Testis (tissue), 5 donors: ENCODE results near the genes CACNG6 and MBOAT7.

GRCh38 chr19:52936975-52937745 lies 13.9 kb upstream of the ZNF888 start:
- PRO-cap, 3 experiments, result no peak in any of the 3 experiments
- RAMPAGE, long total RNA, 2 experiments, result no peak in any of the 2 experiments
- RRBS, result no CpG with 5 or more reads among the region's 10 CpGs

DNA sequence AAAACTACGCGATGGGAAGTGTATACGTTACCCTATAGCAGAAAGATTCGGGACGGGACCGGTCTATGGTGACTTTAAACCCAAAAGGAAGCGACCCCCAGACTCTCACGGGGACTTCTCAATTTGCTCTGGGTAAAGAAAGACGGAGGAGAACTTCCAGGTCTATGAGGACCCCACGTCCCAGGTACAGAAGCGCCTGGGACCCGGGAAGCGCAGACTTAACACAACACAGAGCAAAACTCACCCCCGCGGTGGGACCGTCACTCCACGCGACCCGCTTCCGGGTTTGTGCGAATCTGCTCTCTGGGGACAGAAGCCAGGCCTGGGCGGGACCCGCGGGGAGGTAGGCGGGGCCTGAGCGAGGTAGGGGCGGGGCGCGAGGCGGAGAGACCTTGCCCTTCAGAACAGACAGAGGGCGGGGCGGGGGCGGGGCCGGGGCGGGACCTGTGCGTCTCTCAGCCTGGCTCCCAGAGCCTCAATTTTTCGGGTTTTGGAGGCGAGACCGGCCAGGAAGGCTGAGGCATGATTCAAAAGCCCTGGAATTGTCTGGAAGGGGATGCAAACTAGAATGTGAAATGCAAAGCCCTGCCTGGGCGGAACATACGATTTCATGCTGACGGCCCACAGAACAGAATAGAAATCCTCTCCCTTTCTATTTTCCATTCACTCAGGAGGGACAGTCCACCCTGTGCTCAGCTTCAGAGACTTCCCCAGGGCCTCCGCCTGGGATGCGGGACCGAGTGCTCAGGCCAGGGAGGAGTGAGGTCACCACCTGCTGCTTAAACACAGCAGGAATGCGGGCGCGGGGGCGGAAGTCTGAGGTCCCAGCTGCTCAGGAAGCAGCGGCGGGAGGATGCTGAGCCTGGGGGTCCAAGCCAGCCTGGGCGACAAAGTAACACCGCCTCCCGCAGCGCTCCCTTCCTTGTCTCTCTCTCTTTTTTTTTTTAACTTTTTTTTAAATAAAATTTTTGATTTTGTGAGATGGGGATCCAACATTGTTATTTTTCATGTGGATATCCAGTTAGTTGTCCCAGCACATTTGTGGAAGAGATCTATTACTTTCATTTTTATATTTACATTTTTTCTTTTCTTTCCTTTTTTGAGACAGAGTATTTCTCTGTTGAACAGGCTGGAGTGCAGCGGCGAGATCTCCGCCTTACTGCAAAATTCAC lies 19.5 kb upstream of the ZNF888 start:
- PRO-cap, 3 experiments, result peak in 3 of 3 experiments; most common plus-strand start position 662 of the sequence (in 3); most common minus-strand start position 288 of the sequence (in 3)
- RAMPAGE, long total RNA, 2 experiments, result no peak in any of the 2 experiments
- RRBS, result 1% methylated on average over 12 of the region's 58 CpGs

- PRO-cap, 3 experiments, result no peak in any of the 3 experiments
- RAMPAGE, long total RNA, 2 experiments, result no peak in any of the 2 experiments
- RRBS, result no CpG with 5 or more reads among the region's 10 CpGs
Observed at GRCh38 chr19:53007196-53007846, 6.4 kb upstream of the ERVV-1 start.

- PRO-cap, 3 experiments, result no peak in any of the 3 experiments
- RAMPAGE, long total RNA, 2 experiments, result no peak in any of the 2 experiments
- RRBS, result no CpG with 5 or more reads among the region's 10 CpGs
Observed at GRCh38 chr19:53468655-53469283, 1.2 kb downstream of the ZNF813 start.

GRCh38 chr19:53545792-53546303 lies 7.9 kb downstream of the ZNF331 start:
- PRO-cap, 3 experiments, result no peak in any of the 3 experiments
- RAMPAGE, long total RNA, 2 experiments, result no peak in any of the 2 experiments
- RRBS, result no CpG with 5 or more reads among the region's 13 CpGs

GRCh38 chr19:53781386-53781802 lies 42.7 kb downstream of the NLRP12 start:
- PRO-cap, 3 experiments, result peak in 1 of 3 experiments; most common minus-strand start chr19:53781612 (in 1)
- RAMPAGE, long total RNA, 2 experiments, result no peak in any of the 2 experiments
- RRBS, result no CpG with 5 or more reads among the region's 7 CpGs

GRCh38 chr19:53874141-53875086 lies 6.7 kb downstream of the MYADM start:
- PRO-cap, 3 experiments, result no peak in any of the 3 experiments
- RAMPAGE, long total RNA, 2 experiments, result no peak in any of the 2 experiments
- RRBS, result no CpG with 5 or more reads among the region's 29 CpGs

GRCh38 chr19:53879016-53880242 lies 2.6 kb upstream of the PRKCG start:
- PRO-cap, 3 experiments, result peak in 3 of 3 experiments; most common plus-strand start chr19:53879631 (in 3); most common minus-strand start chr19:53879424 (in 2)
- RAMPAGE, long total RNA, 2 experiments, result start-site peak on the plus strand in 2 of 2 experiments, at chr19:53879553-53880195 at its widest, 7 to 136 reads per replicate; start-site peak on the minus strand in 1 of 2 experiments, at chr19:53879414-53879456 at its widest, 13 reads per replicate
- RRBS, result 1% methylated on average over 19 of the region's 58 CpGs

- PRO-cap, 3 experiments, result peak in 3 of 3 experiments; most common plus-strand start chr19:53991374 (in 2); most common minus-strand start chr19:53991467 (in 1)
- RAMPAGE, long total RNA, 2 experiments, result no peak in any of the 2 experiments
- RRBS, result 4% methylated on average over 20 of the region's 66 CpGs
Observed at GRCh38 chr19:53990973-53992108, at the start of gene CACNG6. CACNG6 (plus strand) TSS chr19:53991637.

- PRO-cap, 3 experiments, result no peak in any of the 3 experiments
- RAMPAGE, long total RNA, 2 experiments, result no peak in any of the 2 experiments
- RRBS, result no CpG with 5 or more reads among the region's 5 CpGs
Observed at GRCh38 chr19:54035828-54036254, 27.9 kb downstream of the VSTM1 start.

DNA sequence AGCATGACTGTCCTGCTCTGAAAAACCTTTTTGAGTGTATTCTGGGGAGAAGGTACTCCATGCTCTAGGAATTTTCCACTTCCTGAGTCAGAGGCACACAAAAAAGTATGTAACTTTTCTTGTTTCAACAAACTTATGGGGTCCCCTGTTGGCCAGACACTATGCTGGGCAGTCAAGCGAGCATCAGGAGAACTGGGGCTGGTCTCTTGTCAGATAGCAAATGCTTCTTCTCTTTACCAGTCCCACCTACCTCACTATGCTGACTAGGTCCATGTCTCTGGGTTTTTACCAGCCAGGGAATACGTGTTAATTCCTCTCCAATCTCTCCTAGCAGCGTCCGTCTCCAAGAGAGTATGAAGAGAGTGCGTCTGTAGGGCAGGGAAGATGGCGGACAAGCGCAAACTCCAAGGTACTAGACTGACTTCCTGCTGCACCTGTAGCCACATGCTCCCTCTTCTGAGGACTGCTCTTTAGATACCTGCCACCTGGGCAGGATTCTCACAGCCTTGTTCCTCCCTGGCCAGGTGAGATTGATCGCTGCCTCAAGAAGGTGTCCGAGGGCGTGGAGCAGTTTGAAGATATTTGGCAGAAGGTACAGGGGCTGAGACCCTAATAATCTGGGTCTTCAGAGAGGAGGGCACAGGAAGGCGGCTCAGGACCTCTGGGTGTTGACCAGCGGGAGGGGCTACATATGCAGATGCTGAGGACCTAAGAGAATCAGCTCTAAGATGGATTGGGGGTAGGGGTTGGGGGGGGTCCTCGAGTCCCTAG lies 5.2 kb downstream of the CNOT3 start:
- PRO-cap, 3 experiments, result no peak in any of the 3 experiments
- RAMPAGE, long total RNA, 2 experiments, result no peak in any of the 2 experiments
- RRBS, result no CpG with 5 or more reads among the region's 13 CpGs

GRCh38 chr19:54189486-54190044 lies at the start of gene MBOAT7:
MBOAT7 (minus strand) TSS chr19:54189580.
- PRO-cap, 3 experiments, result peak in 3 of 3 experiments; most common plus-strand start chr19:54189974 (in 1); most common minus-strand start chr19:54189563 (in 2)
- RAMPAGE, long total RNA, 2 experiments, result start-site peak on the plus strand in 1 of 2 experiments, at chr19:54189896-54189993 at its widest, 23 reads per replicate
- RRBS, result no CpG with 5 or more reads among the region's 45 CpGs

DNA sequence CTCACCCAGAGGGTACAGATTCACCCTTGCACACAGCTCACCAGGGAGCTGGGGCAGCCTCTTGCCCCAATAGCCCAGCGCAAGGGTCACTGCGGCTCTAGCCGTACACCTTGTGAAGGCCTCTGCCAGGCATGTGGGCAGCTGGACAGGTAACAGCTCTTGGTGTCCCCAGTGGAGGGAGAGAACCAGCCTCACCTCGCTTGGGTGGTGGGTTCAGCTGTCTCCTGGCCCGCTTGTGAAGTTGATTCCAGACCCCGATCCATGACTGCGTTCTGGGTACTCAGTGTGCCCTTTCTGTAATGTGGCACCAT lies 5.9 kb downstream of the RPS9 start:
- PRO-cap, 3 experiments, result no peak in any of the 3 experiments
- RAMPAGE, long total RNA, 2 experiments, result no peak in any of the 2 experiments
- RRBS, result no CpG with 5 or more reads among the region's 7 CpGs

DNA sequence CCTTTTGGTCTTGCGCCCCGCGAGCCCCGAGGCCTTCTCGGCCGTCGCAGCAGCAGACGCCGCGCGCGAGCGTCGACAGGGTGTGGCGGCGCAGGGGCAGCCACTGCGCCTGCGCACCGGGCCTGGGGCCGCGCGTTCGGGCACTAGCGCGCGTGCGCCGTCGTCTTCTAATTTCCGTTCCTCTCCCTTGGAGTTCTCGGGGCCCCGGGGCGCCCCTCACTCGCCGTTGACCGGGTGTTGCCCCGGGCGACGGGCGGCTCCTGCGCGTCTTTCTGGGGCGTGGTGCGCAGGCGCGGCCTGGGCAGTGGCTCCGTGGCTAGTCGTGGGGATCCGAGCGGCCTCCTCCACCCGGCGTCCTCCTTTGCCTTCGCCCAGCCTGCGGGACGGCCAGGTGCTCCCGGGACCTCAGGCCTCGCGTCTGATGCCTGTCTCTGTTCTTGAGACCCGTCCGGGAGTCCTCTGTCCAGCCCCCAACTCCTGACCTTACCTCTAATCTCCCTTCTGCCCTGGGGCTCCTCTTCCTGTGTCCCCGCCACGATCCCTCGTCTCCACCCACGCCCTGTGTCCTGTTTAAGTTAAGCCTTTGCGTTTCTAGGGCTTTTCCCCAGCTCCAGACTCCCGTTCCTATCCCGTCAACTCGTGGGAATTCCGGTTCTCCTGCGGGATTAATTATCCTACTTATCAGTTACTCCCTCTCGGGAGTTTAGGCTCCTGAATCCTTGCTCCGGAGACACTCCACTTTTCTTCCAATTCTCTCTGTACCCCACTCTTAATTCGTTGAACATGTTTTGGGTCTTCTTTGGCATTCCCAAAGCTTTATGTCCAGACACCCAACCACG lies 574 bp downstream of the LENG8 start:
- PRO-cap, 3 experiments, result peak in 3 of 3 experiments; most common plus-strand start position 313 of the sequence (in 3); most common minus-strand start position 77 of the sequence (in 3)
- RAMPAGE, long total RNA, 2 experiments, result start-site peak on the plus strand in 2 of 2 experiments, centred at positions 209 to 217 of the sequence, 587 to 804 reads per replicate
- RRBS, result under 1% methylated on average over 30 of the region's 74 CpGs

GRCh38 chr19:54627877-54628281 lies 2.4 kb upstream of the LILRB1 start:
- PRO-cap, 3 experiments, result no peak in any of the 3 experiments
- RAMPAGE, long total RNA, 2 experiments, result no peak in any of the 2 experiments
- RRBS, result no CpG with 5 or more reads among the region's 5 CpGs

GRCh38 chr19:54877028-54877921 lies 3.2 kb downstream of the FCAR start:
- PRO-cap, 3 experiments, result no peak in any of the 3 experiments
- RAMPAGE, long total RNA, 2 experiments, result no peak in any of the 2 experiments
- RRBS, result no CpG with 5 or more reads among the region's 5 CpGs

- PRO-cap, 3 experiments, result no peak in any of the 3 experiments
- RAMPAGE, long total RNA, 2 experiments, result no peak in any of the 2 experiments
- RRBS, result no CpG with 5 or more reads among the region's 10 CpGs
Observed at GRCh38 chr19:54878125-54878905, 4.3 kb downstream of the FCAR start.

DNA sequence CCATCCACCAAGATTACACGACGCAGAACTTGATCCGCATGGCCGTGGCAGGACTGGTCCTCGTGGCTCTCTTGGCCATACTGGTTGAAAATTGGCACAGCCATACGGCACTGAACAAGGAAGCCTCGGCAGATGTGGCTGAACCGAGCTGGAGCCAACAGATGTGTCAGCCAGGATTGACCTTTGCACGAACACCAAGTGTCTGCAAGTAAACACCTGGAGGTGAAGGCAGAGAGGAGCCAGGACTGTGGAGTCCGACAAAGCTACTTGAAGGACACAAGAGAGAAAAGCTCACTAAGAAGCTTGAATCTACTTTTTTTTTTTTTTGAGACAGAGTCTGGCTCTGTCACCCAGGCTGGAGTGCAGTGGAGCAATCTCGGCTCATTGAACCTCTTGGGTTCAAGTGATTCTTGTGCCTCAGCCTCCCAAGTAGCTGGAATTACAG lies 15.6 kb downstream of the FCAR start:
- PRO-cap, 3 experiments, result no peak in any of the 3 experiments
- RAMPAGE, long total RNA, 2 experiments, result no peak in any of the 2 experiments
- RRBS, result no CpG with 5 or more reads among the region's 11 CpGs

DNA sequence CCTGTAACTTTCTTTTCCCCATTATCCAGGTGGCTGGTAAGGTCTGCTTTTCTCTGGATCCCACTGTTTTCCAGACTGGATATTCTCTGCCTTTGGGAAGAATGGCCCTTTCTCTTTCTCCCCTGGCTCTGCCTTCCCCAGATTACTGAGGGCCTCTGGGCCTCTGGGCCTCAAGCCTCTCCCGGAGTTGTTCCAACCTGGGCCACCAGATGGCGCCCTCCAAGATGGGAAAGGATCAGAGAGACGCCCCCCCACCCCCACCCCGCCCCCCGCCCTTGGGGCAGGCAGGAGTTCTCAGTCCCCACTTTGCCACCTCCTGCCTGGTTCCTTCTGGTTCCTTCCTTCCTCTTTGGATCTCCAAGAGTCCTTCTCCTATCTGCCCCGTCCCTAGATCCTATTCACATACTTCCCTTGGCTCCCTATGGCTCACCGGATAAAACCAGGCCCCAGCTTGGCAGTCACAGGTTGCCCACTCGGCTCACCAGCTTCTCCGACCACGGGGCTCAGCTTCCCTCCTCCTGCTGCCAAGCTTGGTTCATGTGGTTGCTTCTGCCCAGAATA lies 13.0 kb downstream of the EPS8L1 start:
- PRO-cap, 3 experiments, result no peak in any of the 3 experiments
- RAMPAGE, long total RNA, 2 experiments, result no peak in any of the 2 experiments
- RRBS, result no CpG with 5 or more reads among the region's 10 CpGs

GRCh38 chr19:55092665-55093259 lies 17.1 kb downstream of the EPS8L1 start:
- PRO-cap, 3 experiments, result no peak in any of the 3 experiments
- RAMPAGE, long total RNA, 2 experiments, result start-site peak on the minus strand in 1 of 2 experiments, at chr19:55092831-55093221 at its widest, 23 to 150 reads per replicate
- RRBS, result 12% methylated on average over 15 of the region's 27 CpGs